ENCODE measurements around the gene ATF4.

GRCh38 chr22:39297280-39298718 is 21.6 kb downstream of the RPL3 start:
- RAMPAGE, long total RNA = no peak
- RRBS = 33% methylated on average over 1 of the region's 36 CpGs

DNA sequence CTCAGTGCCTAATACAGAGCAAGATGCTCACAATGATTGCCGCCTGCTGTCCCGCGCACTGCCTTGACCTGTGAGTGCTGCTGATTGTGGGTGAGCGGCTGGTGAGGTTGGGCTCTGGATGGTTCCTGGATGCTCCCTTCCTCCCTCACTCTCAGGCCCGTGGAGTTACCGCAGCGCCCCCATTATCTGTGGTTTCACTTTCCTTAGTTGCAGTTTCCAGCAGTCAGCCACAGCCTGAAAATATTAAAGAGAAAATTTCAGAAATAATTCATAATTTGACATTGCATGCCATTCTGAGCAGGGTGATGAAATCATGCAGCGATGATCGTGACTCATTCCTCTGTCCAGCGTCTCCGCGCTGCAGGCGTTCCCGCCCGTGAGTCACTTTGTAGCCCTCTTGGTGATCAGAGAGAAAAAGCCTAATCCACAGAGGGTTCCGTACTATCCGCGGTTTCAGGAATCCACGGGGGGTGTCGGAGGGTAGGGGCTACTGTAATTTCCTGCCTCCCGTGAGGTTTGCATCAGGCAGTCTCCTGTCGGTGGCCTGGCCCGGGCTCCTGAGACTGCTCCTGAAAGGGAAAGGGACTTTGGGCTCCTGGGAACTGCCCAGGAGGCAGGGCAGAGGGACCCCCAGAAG is 10.7 kb downstream of the RPL3 start:
- RAMPAGE, long total RNA = no peak
- RRBS = no CpG with 5 or more reads among the region's 23 CpGs

GRCh38 chr22:39388600-39389035 is 11.0 kb upstream of the TAB1 start:
- RAMPAGE, long total RNA = no peak
- RRBS = no CpG with 5 or more reads among the region's 31 CpGs

DNA sequence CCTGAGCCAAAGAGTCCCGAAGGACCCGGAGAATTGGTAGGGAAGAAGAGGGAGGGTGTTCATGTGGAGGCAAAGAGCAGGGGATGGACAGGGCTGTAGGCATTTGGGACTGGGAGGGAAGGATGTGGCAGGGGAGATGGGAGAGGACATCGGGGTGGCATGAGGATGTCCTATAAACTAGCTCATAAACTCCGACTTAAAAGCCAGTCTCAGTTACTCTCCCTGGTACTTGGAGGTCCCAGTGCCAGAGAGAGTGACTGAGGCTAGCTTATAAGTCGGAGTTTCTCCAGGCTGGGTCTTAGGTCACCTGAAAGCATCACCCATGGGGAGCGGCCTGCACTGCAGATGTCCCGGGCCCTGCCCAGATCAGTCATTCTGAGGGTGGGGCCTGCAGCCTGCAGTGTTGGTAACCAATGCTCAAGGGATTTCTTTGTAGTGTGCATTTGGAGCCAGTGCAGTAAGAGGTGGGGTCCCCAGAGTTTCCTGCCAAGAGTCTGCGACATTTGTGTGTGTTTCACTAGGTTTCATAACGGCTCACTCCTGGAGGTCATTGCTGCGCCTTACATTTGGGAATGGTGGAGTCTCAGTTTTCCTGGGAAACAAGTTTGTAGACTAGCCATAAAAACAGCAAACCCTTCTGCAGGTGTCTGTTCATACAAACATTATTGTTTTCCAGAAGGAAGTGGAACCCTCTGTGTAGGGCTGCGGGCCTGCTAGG is 14.8 kb downstream of the TAB1 start:
- RAMPAGE, long total RNA = no peak
- RRBS = no CpG with 5 or more reads among the region's 11 CpGs

GRCh38 chr22:39454157-39454674 is 2.6 kb upstream of the MGAT3 start:
- RAMPAGE, long total RNA = no peak
- RRBS = no CpG with 5 or more reads among the region's 10 CpGs

- RAMPAGE, long total RNA = no peak
- RRBS = no CpG with 5 or more reads among the region's 7 CpGs
These were observed 5.6 kb downstream of the MGAT3 start for GRCh38 chr22:39462408-39462840.

DNA sequence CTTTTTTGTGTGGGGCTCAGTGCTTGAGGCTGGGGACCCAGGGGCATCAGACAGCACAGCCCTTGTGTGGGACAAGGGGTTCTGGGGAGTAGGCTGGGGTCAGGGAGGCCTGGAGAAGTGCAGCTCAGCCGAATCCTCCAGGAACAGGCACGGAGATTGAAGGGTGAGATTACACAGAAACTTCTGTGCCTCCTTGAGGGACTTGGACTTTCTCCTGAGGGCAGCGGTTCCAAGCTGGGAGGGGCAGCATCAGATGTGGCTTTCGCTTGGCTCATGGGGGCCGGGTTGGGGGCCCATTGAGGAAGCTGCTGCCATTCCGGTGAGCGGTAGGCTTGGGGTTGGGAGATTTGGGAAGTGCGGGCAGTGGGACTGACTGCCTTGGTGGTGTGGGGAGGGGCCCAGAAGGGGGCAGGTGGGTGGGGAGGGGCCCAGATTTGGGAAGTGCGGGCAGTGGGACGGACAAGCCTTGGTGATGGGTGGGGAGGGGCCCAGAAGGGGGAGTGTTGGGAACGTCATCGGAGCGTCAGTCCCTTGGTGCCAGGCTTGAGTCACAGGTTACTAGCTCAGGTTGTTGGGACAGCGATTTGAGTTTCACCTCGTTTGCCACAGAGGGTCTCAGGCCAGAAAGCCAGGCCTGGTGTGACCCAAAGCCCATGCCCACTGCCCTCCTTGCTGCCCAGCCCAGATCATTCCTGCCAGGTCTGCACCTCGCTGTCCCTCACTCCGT is 12.1 kb downstream of the MGAT3 start:
- RAMPAGE, long total RNA = no peak
- RRBS = no CpG with 5 or more reads among the region's 17 CpGs

- RAMPAGE, long total RNA = no peak
- RRBS = no CpG with 5 or more reads among the region's 25 CpGs
These were observed 14.8 kb downstream of the MGAT3 start for GRCh38 chr22:39471292-39472356.

DNA sequence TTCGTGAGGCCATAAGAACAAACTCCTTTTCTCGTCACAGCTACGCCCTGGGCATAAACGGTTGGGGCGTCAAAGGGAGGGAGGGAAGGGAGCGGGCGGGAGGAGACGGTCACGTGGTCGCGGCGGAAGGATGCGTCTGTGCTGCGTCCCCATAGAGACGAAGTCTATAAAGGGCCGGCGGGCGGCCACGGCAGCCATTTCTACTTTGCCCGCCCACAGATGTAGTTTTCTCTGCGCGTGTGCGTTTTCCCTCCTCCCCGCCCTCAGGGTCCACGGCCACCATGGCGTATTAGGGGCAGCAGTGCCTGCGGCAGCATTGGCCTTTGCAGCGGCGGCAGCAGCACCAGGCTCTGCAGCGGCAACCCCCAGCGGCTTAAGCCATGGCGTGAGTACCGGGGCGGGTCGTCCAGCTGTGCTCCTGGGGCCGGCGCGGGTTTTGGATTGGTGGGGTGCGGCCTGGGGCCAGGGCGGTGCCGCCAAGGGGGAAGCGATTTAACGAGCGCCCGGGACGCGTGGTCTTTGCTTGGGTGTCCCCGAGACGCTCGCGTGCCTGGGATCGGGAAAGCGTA is at the start of gene ATF4:
ATF4 (plus strand) TSS at position 196 of the 569 bp plus-strand sequence.
- RAMPAGE, long total RNA = start-site peak on the plus strand centred at position 194 of the sequence, 9 bp wide, 460 and 587 reads in 2 replicates
- RRBS = 1% methylated on average over 15 of the region's 53 CpGs

DNA sequence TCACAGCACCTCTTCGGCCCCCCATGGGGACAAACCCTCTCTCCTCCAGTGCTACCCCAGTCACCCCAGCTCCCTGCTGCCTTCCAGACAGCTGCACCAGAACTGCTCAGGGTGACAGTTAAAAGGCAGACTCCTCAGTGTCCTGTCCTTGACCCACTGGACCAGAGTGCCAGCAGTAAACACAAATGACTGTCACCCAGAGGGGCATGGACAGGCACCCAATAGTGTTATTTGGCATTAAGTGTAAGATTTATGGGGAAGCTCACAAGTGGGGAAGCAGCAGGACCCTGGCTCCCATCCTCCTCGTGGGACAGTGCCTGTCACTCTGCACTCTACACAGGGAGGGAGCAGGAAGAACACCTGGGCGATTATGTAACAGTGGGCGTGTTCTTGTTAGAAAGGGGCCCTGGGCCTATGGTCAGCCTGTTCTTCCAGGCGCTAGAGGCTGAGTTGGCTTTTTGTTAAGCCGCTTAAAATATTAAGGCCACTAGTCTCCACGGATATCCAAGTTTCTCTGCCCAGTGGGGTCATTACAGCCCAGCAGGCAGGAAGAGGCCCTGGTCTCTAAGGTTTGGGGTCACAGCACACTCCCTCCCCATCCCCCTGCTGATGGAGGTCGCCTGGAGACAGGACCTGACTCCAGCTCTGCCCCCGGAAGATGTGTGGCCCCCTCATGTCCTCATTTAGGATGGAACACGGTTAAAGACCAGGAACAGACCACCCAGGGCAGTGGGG is 4.9 kb downstream of the RPS19BP1 start:
- RAMPAGE, long total RNA = no peak
- RRBS = no CpG with 5 or more reads among the region's 10 CpGs

GRCh38 chr22:39528215-39529060 is 4.1 kb downstream of the RPS19BP1 start:
- RAMPAGE, long total RNA = no peak
- RRBS = no CpG with 5 or more reads among the region's 23 CpGs

GRCh38 chr22:39840073-39840359 is 53.5 kb downstream of the ENTHD1 start:
- RAMPAGE, long total RNA = no peak
- RRBS = no CpG with 5 or more reads among the region's 2 CpGs

DNA sequence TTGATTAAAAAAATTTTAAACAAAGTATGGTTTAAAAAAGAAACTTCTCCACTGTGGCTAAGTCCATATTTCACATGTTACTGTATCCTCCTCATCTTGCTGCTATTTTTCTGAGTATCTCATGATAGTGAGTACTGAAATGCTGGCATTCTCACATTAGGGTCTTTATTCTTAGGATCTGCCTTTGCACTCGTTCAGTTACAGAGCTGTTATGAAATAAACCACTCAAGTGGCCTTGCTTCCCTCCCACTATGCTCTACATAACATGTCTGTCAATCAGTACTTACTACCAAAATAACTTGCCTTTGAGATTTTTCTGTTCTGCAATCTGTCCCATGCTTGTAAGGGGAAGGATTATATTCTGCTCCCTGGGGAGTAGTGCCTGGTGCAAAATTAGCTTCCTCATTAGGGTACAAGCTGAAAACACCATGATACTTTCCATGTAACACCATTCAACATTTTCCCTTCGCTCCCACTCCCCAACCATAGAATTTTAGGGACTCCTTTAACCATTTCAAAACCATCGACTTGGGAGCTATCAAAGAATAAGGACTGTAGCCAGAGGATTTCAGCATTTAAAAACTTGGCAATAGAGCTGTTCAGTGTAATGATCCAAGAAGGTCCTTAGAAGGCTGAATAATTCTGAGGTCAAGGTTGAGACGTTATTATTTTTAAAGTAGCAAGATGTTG is 1.9 kb upstream of the GRAP2 start:
- RAMPAGE, long total RNA = no peak
- RRBS = no CpG with 5 or more reads among the region's 4 CpGs

- RAMPAGE, long total RNA = no peak
- RRBS = no CpG with 5 or more reads among the region's 7 CpGs
These were observed 22.5 kb upstream of the TMA7B start for GRCh38 chr22:39937601-39938141.

DNA sequence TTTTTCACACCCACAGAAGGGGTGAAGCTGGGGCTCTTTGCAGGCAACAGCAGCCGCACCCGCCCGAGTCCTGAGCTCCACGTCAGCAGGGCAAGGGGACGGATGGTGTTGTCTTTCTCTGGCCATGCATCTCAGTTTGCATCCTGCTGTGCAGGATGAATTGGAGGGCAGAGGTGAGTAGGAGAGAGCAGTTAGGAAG is 14.4 kb downstream of the FAM83F start:
- RAMPAGE, long total RNA = no peak
- RRBS = no CpG with 5 or more reads among the region's 5 CpGs

GRCh38 chr22:40045075-40046017 is 50.6 kb downstream of the FAM83F start:
- RAMPAGE, long total RNA = no peak
- RRBS = 1% methylated on average over 54 of the region's 109 CpGs

DNA sequence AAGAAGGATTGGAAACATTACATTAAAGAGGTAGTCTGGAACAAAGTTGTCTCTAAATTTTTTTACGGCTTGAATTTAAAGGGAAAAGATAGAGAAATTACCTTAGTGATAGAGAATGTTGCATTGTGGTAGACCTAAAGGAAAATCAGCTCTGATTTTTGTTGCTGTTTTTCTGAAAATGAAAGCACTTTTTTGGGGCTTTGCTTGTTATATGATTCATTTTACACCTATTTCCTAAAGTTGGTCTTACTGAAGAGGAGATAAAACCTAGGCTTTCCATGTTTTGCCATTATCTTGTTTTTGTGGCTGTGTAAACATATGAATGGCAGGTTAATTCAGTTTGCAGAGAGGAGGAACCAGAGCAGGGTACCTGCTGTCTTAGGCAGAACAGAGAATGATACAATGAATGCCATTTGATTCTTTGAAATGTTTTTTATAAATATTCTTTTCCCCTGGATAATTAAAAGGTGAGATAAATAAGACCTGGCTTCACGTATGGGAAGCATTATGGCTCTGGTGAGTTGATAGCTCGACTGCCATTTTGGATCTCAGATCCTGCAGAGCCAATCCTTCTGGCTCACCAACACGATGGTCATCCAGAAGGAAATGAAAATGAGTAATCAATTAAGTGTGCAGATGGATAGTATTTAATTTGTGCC is 2.4 kb downstream of the TNRC6B start:
- RAMPAGE, long total RNA = no peak
- RRBS = no CpG with 5 or more reads among the region's 4 CpGs

DNA sequence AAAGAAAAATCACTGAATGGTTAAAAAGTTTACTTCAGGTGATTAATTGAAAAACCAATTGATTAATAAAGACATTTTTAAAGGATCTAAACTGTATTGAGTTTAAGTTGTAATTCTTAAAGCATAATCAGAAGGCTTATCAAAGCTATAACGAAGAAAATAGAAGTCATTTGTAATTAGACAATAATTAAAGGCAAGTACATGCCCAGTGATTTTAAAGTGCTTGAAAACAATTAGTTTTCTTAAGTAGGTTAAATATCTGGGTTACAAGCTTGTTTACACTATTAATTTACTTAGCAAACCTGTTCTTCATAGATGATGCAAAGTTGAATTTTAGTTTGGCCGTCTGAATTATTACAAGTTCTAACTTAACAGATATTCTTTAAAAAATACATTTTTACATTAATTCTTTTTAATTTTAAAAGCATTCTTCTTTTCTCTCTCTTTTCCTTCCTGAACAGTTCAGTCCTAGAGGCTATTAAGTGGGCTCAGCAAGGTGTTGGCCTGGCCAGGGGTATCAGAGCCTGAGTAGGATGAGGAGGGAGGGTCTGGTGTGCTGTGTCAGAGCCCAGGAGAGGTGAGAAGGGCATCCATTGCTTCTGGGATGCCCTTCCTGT is 20.3 kb downstream of the TNRC6B start:
- RAMPAGE, long total RNA = no peak
- RRBS = no CpG with 5 or more reads among the region's 2 CpGs

- RAMPAGE, long total RNA = no peak
- RRBS = no CpG with 5 or more reads among the region's 2 CpGs
These were observed 963 bp upstream of the ADSL start for GRCh38 chr22:40345454-40345619.

DNA sequence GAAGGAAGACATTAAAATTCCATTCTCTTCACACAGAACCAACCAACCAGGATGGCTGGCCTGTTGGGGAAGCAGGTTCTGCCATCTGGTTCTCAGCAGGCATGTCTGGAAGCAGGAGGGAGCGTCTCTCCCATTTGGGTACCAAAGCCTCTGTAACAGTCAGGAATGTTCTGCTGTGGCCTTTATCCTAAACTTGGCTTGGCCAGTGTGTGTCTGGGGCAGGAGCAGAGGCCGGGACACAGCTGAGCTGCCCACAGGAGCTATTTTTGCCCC is 29.2 kb downstream of the SGSM3 start:
- RAMPAGE, long total RNA = no peak
- RRBS = no CpG with 5 or more reads among the region's 2 CpGs

Data from epithelial cell of alveolus of lung (primary cell).